Osteoblast (primary cell): ENCODE measurements around a stretch of chr20.

GRCh38 chr20:5189712-5190572, 63.1 kb downstream of the CDS2 start:
- CAGE, long polyA plus RNA: no peak
- RRBS: no CpG with 5 or more reads among the region's 12 CpGs

DNA sequence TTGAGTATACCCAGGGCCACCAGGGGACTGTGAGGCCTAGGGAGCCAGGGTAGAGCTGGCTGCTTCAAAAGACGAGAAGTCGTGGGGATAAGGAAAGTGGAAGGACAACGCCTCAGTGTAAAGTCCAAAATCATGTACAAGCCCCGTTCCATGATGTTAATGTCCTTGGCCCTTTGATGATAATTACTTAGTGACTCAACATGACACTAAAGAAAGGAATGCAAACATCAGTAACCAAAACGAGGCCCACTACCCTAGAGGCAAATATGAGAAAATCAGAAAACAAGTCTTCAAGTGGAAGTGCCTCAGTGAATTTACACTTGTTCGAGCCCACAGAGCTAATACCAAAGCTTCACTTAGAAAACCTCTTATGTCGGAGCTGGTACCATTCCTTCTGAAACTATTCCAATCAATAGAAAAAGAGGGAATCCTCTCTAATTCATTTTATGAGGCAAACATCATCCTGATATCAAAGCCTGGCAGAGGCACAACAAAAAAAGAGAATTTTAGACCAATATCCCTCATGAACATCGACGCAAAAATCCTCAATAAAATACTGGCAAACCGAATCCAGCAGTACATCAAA, 96.5 kb downstream of the GPCPD1 start:
- CAGE, long polyA plus RNA: no peak
- RRBS: no CpG with 5 or more reads among the region's 10 CpGs

DNA sequence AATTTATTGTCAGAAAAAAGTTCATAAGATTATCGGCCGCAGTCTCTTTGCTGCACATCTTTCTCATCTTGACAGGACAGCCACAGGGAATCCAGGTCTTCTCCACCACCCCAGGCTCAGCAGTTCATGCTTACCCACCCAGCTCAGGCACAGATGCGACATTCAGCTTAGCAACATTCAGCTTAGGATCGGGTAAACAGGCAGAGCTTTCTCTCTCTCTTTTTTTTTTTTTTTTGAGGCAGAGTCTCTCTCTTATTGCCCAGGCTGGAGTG, 80.9 kb downstream of the GPCPD1 start:
- CAGE, long polyA plus RNA: no peak
- RRBS: no CpG with 5 or more reads among the region's 4 CpGs

DNA sequence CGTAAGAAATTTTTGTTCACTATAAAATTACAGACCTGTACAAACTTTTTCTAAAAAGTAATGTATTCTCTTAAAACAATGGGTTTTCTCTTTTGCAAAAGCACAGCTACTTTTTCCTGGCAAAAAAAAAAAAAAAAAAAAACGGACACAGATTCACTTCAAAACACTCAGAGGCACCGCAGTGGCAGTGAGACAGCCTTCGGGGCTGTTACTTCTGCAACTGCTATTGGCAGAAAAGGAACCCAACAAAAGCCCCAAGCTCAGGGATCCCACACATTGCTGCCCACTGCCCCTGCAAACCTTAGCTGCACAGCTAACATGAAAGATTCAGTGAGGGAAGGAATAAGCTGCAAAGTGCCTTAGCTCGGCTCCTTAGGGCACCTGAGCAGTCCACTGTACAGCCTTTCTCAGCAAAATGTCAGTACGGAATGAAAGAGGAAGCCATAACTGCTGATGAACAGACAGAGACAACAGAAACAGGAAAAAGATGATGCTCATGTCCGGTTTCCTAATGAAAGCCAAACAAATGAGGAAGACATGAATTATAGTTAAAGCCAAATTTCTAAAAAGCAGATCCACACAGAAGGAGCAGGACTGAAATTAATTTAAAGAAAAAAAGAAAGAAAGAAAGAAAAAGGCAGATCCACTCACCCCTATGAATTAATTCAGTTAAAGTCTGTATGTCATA, 40.4 kb downstream of the GPCPD1 start:
- CAGE, long polyA plus RNA: no peak
- RRBS: no CpG with 5 or more reads among the region's 7 CpGs

GRCh38 chr20:5606228-5607220, 4.3 kb downstream of the GPCPD1 start:
- CAGE, long polyA plus RNA: no peak
- RRBS: no CpG with 5 or more reads among the region's 5 CpGs

DNA sequence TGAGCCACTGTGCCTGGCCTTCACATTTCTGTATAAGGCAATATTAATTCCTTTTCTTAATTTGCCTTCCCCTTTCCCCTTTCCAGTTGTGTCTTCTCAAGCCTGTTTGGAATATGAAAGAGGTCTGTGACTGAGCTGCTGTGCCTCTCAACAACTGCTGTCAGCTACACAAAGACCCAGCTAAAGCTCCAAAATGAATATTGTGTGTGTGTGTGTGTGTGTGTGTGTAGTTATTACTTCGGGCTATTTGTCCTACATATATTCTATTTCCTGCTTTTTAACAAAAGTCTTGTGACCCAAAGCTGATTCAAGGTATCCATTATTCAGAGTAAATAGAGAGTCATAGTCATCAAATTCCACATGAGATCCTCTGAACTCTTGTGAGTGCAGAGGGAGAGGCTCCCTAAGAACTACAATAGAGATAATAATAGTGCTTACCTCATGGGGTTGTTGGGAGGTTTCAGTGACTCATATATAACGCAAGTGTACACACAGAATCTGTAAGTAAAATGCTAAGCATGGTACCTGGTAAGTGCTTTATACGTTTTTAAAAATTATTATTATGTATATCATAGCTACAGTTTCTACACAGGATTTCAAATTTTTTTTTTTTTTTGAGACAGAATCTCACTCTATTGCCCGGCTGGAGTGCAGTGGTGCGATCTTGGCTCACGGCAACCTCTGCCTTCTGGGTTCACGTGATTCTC, 43.7 kb upstream of the GPCPD1 start:
- CAGE, long polyA plus RNA: no peak
- RRBS: no CpG with 5 or more reads among the region's 7 CpGs

- CAGE, long polyA plus RNA: no peak
- RRBS: 71% methylated on average over 3 of the region's 11 CpGs
Observed at GRCh38 chr20:5688484-5688949, 61.7 kb upstream of the SHLD1 start.

DNA sequence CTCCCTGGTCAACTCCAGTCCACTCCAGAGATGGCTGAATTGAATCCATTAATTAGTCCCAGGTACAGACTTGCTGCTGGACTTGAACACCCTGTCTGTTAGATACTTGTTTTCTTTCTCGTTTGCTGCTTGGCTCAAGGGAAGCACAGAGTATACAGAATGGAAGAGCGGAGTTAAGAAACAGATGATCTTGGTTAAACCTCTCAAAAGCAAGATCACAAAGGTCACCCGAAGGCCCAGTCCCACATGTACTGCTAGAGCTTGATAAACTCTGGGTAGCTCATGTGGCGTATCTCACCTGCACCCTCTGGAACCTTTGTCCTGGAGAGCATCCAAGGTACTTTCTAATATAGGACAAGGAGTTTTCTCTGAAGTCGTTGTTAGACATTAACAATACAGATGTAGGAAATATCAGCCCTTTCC, 31.9 kb downstream of the SHLD1 start:
- CAGE, long polyA plus RNA: no peak
- RRBS: no CpG with 5 or more reads among the region's 5 CpGs

GRCh38 chr20:5843878-5844784, 67.2 kb upstream of the CHGB start:
- CAGE, long polyA plus RNA: no peak
- RRBS: no CpG with 5 or more reads among the region's 4 CpGs

GRCh38 chr20:5886718-5887213, 24.5 kb upstream of the CHGB start:
- CAGE, long polyA plus RNA: no peak
- RRBS: no CpG with 5 or more reads among the region's 5 CpGs

GRCh38 chr20:6008121-6008821, 2.3 kb downstream of the CRLS1 start:
- CAGE, long polyA plus RNA: no peak
- RRBS: no CpG with 5 or more reads among the region's 5 CpGs

DNA sequence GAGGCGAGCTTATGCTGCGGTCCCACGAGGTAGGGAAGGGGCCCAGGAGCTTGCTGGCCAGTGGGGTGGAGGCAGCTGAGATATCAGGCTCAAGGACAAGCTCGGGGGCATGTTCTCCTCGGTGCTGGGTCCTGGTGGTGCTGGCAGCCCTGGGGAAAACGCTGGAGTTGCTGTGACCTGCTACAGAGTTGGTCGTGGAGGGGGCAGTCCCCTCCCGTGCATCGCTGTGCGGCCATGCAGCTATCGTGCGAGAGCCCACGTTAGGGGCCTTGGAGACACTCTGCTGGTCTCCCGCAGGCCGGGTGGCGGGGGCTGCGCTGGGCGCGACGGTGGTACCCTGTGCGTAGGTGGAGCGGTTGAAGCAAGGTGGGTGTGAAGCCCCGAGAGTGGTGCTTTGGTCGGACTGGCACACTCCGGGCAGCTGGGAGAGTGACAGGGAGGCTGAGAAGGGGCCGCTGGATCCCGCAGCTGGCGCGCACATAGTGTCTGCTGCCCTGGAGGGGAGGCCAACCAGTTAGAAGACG, 12.0 kb downstream of the LRRN4 start:
- CAGE, long polyA plus RNA: no peak
- RRBS: 83% methylated on average over 9 of the region's 30 CpGs

DNA sequence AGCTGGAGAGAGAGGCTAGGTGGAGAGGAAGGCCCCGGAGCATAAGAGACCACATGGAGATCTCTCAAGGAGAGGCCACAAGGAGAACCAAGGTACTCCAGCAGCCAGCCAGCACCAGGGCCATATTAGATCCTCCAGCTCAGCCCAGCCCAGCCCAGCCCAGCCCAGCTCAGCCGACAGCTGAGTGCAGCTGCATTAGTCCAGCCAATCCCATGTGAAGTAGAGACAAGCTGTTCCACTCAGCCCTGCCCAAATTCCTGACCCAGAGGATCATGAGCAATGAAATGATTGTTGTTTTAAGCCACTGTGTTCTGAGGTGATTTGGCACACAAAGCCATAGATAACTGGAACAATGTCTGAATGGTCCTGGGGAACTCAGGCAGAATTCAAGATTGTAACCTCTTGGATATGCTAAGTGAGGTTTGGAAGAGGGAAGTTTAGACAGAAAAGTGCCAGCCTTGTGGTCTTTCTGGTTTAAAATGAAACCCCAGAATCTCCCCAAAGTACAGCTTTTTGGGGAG, 59.5 kb upstream of the BMP2 start:
- CAGE, long polyA plus RNA: no peak
- RRBS: no CpG with 5 or more reads among the region's 2 CpGs

- CAGE, long polyA plus RNA: no peak
- RRBS: 4% methylated on average over 18 of the region's 47 CpGs
Observed at GRCh38 chr20:6769879-6770440, 2.5 kb downstream of the BMP2 start.

GRCh38 chr20:7503475-7503938, 436.8 kb downstream of the HAO1 start:
- CAGE, long polyA plus RNA: no peak
- RRBS: no CpG with 5 or more reads among the region's 3 CpGs

DNA sequence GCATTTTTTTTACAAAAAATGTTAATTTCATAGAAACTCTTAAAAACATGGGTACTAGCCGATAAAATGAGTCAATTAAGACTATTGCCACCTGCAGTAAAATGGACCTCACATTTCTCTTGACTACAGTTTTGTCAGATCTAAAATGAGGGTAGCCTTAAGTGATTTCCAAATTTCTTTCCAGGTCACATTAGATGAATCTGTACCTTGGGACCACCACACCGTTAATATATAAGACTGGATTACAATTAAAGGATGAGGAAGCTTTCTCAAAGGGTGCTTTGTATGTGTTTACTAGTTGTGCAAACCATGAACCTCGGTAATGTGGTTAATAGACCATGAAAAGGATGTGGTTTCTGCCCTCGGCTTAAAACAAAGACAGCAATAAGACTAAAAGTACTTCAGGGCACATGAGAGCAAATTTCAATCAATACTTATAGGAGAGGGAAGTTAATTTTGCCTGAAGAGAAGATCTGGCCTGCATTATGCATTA, 692 bp upstream of the TMX4 start:
- CAGE, long polyA plus RNA: no peak
- RRBS: no CpG with 5 or more reads among the region's 4 CpGs

- CAGE, long polyA plus RNA: no peak
- RRBS: no CpG with 5 or more reads among the region's 2 CpGs
Observed at GRCh38 chr20:8416091-8416779, 284.2 kb downstream of the PLCB1 start.

GRCh38 chr20:8542166-8542500, 410.1 kb downstream of the PLCB1 start:
- CAGE, long polyA plus RNA: no peak
- RRBS: no CpG with 5 or more reads among the region's 9 CpGs

GRCh38 chr20:8933677-8933911, 135.3 kb upstream of the PLCB4 start:
- CAGE, long polyA plus RNA: no peak
- RRBS: no CpG with 5 or more reads among the region's 1 CpG

DNA sequence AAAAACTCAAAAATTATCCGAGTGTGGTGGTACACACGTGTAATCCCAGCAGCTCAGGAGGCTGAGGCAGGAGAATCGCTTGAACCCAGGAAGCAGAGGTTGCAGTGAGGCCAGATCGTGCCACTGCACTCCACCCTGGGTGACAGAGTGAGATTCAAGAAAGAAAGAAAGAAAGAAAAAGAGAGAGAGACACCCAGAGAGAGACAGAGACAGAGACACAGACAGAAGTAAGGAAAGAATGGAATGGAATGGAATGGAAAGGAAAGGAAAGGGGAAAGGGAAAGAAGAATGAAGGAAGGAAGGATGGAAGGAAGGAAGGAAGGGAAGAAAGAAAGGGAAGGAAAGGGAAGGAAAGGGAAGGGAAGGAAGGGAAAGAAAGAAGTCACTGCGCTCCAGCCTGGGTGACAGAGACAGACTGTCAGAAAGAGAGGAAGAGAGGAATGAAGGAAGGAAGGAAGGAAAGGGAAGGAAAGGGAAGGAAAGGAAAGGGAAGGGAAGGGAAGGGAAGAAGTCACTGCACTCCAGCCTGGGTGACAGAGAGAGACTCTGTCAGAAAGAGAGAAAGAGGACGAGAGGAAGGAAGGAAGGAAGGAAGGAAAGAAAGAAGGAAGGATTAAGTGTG, 221.4 kb upstream of the LAMP5 start:
- CAGE, long polyA plus RNA: no peak
- RRBS: no CpG with 5 or more reads among the region's 6 CpGs